Cardiac muscle cell (in vitro differentiated cells and primary cell): ENCODE results near the genes RC3H1, KIAA0040 and PAPPA2.

- RAMPAGE, long total RNA = no peak
- RRBS = no CpG with 5 or more reads among the region's 25 CpGs
Observed at GRCh38 chr1:173866480-173867516, 1.4 kb upstream of the ZBTB37 start.

DNA sequence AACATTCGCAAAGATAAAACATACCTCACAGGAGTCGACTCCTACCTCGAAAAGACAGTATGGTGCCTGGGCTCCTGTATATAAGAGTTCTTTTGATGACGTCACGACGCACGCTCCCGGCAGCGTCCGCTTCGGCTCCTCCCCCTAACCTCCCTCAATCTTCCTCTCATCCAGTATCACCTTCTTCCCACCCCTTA, 346 bp upstream of the ZBTB37 start:
- RAMPAGE, long total RNA = start-site peak on the minus strand centred at position 55 of the sequence, 8 bp wide, 1,135 and 1,385 reads in 2 replicates
- RRBS = no CpG with 5 or more reads among the region's 11 CpGs

DNA sequence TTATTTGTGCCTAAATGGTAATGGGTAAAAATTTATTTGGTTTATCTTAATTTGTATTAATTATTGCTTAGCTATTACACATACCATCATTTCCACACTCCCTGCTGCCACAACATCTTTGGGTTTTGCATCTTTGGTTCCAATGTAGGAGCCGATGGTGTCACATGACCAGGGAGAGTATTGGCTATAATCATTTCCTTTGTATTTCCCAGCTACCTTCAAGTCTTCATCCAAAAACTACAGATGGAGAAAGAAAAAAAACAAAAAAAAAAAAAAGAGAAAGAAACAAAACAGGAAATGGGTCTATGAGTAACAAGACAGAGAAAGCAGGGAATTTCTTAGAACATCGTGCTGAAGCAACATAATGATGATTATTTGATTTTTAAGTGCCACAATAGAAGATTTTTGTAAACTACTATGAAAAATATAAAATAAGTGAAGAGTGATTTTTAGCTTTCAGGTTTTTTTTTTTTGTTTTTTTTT, 34.8 kb upstream of the SERPINC1 start:
- RAMPAGE, long total RNA = no peak
- RRBS = no CpG with 5 or more reads among the region's 2 CpGs

- RAMPAGE, long total RNA = no peak
- RRBS = no CpG with 5 or more reads among the region's 11 CpGs
Observed at GRCh38 chr1:173961611-173962229, 44.6 kb upstream of the SERPINC1 start.

DNA sequence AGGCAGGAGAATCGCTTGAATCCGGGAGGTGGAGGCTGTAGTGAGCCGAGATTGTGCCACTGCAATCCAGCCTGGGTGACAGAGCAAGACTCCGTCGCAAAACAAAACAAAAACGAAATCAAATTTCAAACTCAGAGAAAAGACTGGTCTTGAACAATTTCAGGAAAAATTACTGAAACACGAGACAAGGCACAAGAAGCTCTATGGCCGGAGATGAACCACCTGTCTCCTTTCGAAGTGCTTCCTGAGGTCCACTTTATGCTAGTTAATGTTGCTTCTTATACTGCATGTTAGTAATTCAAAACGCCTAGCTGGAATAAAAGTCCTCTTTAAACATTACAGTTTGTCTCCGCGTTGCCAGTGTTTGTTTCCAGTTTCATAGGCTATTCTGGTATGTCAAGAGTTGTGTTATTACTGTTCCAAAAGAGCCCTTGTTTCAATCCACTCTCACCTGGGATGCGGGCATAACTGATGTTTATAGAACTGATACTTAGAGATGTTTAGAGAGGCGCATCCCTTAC, 1.2 kb downstream of the RC3H1 start:
- RAMPAGE, long total RNA = no peak
- RRBS = no CpG with 5 or more reads among the region's 14 CpGs

DNA sequence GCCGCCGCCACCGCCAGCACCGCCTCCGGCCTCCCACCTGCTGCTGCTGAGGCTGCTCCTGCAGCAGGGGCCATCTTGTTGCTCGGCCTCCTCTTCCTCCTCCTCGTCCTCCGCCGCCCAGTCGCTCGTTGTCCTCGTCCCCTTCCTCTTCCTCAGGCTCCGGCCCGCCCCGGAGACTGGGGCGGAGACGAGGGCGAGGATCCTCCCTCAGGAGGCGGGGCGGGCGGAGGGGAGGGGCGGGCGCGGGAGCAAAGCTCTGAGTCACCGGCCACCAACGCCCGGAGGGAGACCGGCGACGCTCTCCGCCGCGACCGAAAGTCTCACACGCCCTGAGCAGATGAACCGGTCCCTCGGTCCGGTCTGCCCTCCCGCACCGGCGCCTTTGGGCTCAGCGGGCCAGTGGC, at the start of gene RC3H1:
Gene RC3H1 (minus strand): TSS at position 133 of the 404 bp plus-strand sequence.
- RAMPAGE, long total RNA = no peak
- RRBS = 2% methylated on average over 22 of the region's 42 CpGs

GRCh38 chr1:174819308-174820191, 180.2 kb upstream of the CACYBP start:
- RAMPAGE, long total RNA = no peak

- RAMPAGE, long total RNA = no peak
- RRBS = no CpG with 5 or more reads among the region's 2 CpGs
Observed at GRCh38 chr1:174872579-174873082, 127.1 kb upstream of the CACYBP start.

- RAMPAGE, long total RNA = no peak
- RRBS = no CpG with 5 or more reads among the region's 7 CpGs
Observed at GRCh38 chr1:174938414-174939192, 61.1 kb upstream of the CACYBP start.

- RAMPAGE, long total RNA = no peak
- RRBS = no CpG with 5 or more reads among the region's 3 CpGs
Observed at GRCh38 chr1:175190422-175191302, 1.9 kb downstream of the KIAA0040 start.

DNA sequence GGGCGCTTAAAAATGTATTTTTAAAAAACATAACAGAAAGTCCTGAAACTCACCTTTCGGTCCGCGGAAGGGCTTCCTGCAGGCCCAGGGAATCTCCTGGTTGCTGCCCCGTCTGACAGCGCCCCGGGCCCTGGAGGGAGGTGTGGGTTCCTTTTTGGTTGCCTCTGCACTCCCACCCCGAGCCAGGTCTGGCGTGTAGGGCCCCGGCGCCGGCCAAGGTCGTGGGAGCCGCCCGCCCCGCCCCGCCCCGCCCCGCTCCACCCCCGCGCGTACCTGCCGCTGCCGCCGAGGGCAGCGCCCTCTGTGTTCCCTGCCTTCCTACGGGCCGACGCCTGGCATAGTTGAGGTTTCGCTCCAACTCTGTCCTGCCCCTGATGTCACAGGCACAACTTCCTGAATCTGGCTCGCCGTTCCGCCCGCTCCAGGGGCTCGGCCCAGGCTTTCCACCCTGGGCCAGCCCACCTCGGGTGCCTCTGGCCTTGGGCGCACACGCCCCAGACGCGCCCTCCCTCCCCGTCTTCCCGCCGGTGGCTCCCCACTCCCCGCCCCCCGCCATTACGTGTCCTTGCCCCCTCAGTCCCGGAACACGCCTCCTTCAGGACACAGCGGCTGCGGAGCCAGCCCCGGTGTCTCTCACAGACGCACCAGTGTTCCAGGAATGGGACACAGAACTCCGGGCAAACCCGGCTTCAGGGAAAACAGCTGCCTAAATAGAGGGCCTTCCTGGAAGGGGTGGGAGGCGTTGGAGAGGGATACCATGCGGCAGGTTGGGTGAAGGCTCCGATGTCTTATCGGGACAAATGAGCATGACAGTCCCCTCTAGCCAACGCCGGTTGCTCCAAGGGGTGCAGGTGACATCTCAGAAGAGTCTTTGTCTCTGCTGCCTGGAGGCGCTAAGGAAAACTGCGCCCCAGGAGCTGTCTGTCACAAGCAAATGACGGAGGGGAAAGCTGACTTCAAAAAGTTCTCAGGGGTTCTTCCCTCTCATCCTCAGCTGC, at the start of gene KIAA0040:
Gene KIAA0040 (minus strand): TSS at position 190 of the 998 bp plus-strand sequence.
- RAMPAGE, long total RNA = no peak
- RRBS = 2% methylated on average over 15 of the region's 63 CpGs

GRCh38 chr1:175673525-175673877, 69.9 kb downstream of the TNR start:
- RAMPAGE, long total RNA = no peak
- RRBS = no CpG with 5 or more reads among the region's 5 CpGs

- RAMPAGE, long total RNA = no peak
- RRBS = no CpG with 5 or more reads among the region's 2 CpGs
Observed at GRCh38 chr1:176068188-176068712, 138.8 kb downstream of the COP1 start.

DNA sequence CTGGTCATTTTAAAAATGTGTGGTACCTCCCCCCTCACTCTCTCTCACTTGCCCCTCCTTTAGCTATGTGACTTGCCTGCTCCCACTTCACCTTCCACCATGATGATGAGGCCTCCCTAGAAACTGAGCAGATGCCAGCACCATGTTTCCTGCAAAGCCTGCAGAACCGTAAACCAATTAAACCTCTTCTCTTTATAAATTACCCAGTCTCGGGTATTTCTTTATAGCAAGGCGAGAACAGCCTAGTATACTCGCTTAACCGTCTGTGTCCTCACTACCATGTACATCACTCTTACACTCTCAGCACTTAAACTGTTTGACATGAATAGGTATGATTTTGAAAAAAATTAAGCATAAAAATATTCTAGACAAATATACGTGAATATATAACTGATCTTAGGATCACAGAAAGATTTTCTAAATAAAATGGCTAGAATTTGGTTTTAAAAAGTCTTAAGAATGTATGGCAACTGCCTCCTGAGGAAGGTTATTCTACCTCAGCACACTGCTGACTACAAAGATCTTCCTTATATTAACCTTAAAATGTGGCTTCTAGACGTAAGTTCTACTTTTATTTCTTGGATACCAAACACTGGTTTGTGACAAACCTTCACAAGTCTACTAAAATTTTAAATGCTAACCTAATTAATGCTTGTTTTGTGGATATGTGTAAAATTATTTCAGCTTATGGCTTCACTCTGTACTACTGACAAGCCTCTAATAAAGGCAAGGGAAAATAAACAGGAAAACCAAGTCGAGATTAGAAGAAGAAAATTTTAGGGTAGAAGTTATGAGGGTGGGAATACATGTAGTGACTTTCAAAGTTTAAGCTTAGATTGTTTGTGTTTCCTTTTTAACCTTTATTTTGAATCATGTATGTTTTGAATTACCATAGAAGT, 135.6 kb downstream of the COP1 start:
- RAMPAGE, long total RNA = no peak
- RRBS = no CpG with 5 or more reads among the region's 8 CpGs

DNA sequence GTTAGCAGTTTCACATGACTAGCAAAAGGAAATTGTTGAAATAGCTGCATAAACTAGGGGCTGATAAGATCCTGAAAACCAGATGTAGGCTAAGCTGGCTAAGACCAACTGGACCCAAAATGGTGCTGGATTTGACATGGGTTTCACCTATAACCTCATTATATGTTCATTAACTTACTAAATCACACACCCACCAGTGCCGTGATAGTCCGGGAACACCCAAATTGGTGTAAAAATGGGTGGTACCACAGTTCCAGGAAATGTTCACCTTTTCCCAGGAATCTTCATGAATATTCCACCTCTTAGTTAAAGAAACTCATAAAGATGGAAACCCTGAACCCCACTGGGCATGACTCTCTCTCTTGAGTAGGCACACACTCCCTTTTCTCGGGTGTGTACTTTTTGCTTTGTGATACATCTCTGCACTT, at the start of gene PAPPA2:
Gene PAPPA2 (plus strand): TSS at position 350 of the 428 bp plus-strand sequence.
- RAMPAGE, long total RNA = no peak
- RRBS = no CpG with 5 or more reads among the region's 3 CpGs

GRCh38 chr1:177633786-177634080, 336.1 kb downstream of the SEC16B start:
- RAMPAGE, long total RNA = no peak
- RRBS = no CpG with 5 or more reads among the region's 9 CpGs

DNA sequence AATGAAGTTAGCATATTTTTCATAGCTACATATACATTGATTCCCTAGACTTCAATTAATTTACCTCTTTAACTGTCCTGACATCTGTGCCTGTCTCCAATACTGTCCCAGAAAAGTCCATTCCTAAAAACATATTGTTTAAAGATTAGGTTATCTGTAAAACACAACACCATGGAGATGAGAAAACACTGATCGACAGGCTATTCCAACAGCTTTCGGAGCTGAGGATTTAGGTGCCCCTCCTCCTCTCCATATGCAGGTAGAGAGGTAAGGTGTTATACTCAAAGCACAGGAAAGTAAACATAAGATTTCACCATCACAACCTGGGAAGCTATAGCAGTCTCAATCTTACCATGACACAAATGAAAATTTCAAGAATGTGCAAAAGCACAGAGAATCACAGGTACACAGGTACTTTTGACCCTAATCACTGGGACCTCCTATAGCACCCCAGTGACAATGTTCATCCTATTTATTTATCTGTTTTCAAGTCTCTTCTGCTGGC, 60.9 kb upstream of the RASAL2 start:
- RAMPAGE, long total RNA = no peak
- RRBS = no CpG with 5 or more reads among the region's 2 CpGs

- RAMPAGE, long total RNA = no peak
- RRBS = no CpG with 5 or more reads among the region's 3 CpGs
Observed at GRCh38 chr1:178223065-178223711, 129.3 kb downstream of the RASAL2 start.

DNA sequence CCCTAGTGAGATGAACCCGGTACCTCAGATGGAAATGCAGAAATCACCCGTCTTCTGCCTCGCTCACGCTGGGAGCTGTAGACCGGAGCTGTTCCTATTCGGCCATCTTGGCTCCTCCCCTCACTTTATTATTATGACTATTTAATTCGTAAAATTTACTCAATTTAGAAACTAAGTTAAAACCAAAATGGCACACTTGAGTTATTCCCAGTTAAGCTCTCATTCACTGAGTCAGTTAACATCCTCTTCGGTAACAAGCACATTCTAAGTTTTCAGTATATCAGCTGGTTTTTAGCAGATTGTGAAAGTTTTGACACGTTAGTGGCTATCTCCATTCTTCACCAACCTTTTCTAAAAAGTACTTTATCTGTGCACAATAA, 176.1 kb downstream of the CLEC20A start:
- RAMPAGE, long total RNA = no peak
- RRBS = no CpG with 5 or more reads among the region's 9 CpGs

DNA sequence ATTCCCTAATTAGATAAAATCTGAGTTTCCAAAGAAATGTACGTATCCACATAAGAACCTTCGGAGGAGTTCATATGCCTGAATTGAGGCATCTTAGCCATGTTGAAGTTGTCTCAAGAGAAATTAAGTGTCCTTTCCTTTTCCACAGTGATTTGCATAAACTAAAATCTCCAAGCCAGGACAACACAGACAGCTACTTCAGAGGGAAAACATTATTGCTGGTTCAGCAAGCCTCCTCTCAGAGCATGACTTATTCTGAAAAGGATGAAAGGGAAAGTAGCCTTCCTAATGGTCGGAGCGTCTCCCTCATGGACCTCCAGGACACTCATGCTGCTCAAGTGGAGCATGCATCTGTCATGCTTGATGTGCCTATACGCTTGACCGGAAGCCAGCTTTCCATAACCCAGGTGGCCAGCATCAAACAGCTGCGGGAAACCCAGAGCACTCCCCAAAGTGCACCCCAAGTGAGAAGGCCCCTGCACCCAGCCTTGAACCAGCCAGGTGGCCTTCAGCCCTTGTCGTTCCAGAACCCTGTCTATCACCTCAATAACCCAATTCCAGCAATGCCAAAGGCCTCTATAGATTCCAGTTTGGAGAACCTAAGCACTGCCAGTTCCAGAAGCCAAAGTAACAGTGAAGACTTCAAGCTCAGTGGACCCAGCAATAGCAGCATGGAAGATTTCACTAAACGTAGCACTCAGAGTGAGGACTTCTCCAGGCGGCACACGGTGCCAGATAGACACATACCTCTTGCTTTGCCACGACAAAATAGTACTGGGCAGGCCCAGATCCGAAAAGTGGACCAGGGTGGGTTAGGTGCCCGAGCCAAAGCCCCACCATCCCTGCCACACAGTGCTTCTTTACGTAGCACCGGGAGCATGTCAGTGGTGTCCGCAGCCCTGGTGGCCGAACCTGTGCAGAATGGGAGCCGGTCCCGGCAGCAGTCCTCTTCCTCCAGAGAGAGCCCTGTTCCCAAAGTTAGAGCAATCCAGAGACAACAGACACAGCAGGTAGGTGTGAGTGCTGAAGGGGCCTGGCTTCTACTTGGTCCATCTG, 38.9 kb downstream of the CLEC20A start:
- RAMPAGE, long total RNA = no peak
- RRBS = over 99% methylated on average over 4 of the region's 20 CpGs